ENCODE data around the genes ZBTB2 and CNKSR3.

- RAMPAGE, total RNA: no peak
Measured at GRCh38 chr6:151160823-151161849, 78.6 kb upstream of the AKAP12 start.

GRCh38 chr6:151228995-151229802 lies 10.6 kb upstream of the AKAP12 start:
- RAMPAGE, total RNA: no peak

DNA sequence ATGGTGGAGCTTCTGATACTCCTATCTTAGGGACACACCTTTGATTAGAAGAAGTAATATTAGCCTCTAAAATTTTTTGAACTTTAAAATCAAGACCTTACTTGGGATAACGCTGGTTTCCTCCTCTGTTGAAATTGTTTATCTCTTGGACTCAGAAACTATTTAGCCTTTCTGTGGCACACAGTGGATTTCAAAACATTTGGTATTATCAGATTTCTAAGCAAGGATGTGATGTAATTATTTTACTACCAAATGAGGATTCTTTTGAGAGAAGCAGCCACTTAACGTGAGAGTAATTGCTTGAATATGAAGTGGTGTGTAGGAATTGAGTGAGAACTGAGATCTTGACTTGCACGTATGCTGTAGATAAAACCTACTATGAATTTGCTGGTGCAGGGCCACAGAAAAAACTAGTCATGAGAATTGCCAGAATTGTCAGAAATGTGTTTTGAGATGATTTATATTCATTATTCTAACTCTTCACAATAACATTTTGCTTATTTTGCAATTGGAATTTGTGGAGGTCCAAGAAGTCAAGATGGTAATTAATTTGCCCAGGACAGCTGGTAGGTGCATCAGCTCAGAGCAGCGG lies 53.3 kb downstream of the AKAP12 start:
- RAMPAGE, total RNA: no peak

- RAMPAGE, total RNA: no peak
Measured at GRCh38 chr6:151325157-151326232, 65.9 kb downstream of the ZBTB2 start.

DNA sequence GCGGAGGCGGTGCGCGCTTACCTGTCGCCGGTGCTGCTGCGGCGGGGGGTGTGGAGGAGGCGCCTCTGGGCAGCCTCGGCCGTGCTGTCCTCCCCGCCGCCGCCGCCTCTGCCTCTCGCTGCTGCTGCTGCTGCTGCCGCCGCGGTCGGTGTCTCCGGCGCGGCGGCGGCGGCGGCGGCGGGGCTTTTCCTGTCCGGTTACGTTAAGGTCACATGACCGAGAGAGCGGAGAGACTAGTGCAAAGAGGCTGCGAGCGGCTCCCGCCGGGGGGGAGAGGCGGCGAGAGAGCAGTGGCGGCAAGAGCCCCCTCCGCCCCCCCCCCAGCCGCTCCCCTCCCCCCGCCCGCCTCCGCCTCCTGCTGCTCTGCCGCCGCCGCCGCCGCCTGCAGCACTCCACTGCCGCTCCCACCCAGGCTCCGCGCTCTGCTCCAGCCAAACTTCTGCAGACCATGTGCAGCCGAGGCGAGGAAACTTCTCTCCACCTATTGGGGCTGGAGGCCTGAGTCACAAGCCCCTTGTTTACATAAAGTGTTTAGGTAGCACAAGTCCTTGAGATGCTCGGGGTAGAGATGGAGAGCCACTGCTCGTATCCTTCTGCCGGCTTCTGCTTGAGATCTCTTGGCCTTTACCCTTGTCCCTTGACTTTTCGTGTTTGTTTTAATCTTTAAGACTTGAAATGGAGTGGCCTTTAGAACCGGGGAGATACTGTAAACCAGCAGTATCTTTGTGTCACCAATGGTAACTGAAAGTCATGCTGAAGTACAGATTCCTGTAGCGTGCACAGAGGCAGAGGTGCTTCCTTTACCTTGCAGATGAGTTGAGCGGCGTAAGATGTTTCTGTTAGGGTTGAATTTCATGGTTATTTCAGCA lies at the start of gene ZBTB2:
ZBTB2 (minus strand) TSS at position 161 of the 869 bp plus-strand sequence.
- RAMPAGE, total RNA: no peak

- RAMPAGE, total RNA: no peak
Measured at GRCh38 chr6:151490777-151491460, 2.9 kb upstream of the CCDC170 start.

DNA sequence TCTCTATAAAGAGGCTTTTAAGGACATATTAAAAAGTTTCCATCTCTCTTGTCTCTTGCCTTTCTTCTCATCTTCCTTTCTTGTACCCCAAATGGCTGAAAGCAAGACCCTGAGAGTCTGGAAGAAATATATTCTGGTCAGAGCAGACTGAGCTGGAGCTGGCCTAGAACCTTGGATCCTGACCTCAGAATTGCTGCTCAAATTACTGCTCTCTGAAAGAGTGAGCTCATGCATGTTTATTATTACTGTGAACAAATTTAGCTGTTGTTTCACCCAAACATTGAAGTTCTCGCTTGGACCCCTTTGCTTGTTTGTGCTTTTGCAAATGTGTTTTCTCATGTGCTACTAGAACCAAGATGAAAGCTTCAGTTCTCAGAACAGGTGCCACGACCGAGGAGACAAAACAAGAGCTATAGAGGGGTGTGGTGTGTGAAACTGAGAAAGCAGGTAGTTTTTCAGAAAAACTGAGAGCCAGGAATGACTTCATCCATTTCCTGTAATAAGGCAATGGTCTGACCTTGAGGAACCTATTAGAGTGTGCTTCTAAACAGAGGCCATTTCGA lies 50.0 kb upstream of the ESR1 start:
- RAMPAGE, total RNA: no peak

GRCh38 chr6:152313489-152314691 lies 323.3 kb downstream of the SYNE1 start:
- RAMPAGE, total RNA: no peak

GRCh38 chr6:152566367-152566703 lies 70.8 kb downstream of the SYNE1 start:
- RAMPAGE, total RNA: no peak

DNA sequence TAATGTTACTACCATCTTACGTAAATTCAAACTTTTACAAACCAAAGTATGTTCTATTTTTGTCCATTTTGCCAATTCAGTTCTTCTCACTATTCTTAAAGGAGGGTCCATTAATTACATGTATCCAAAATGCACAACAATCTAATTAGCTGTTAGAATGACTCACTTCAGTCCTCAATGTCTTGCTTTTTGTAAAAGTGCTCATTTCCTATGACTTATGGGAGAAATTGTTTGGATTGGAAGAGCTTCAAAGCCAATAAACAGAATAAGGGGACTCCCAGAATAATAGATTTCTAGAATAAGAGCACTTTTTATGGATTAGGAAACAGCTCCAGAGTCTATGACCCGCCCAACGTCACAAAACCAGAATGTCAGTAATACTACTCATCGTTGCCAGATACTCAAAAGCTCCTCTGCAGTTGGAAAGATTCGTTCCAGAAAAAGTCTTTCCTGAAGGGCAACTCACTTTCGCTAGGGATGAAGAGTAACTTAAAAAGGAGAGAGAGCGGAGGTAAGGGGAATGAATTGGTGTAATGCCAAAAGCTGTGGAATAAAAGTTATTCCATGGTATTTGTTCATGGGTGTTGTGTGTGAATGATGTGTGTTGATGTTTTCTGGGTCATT lies 64.8 kb downstream of the SYNE1 start:
- RAMPAGE, total RNA: no peak

DNA sequence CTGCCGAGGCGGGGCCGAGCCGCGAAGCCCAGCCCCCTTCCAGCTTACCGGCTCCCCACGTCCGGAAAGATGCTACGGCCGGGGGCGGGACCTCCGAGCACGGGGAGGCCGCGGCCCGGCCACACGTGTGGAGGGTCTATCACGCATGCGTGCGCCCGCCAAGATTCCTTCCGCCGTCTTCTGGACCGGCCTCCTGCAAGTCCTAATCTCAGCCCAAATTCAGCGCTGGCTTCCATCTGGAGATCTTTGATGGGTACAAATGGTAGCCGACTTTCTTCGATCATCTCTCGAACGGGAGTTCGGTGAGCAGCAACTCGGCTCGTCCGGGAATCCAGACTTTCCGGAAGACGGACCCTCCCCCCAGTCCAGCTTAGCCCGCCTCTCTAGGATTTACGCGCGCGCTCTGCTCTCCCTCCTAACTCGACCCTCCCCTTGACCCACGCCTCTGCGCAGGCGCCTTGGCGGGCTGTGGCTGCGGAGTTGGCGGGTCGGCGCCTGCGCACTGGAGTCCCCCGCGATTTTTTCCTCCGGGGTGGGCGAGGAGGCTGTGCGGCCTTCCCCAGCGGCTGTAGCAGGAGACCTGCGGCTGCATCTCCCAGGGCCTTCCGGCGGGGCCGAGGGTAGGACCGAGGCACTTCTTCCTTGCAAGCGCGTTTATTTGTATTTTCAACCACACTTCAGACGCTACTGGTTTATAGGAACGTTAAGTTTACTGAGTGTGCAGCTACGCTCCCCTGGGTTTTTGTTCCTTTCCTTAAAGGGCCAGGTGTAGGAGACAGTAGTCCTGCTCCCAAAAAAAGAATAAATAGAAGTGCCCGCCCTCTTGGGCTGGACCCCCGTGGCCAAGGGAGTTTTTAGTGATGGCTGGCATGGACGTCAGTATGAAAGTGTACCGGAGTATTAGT lies 597 bp upstream of the FBXO5 start:
- RAMPAGE, total RNA: no peak

GRCh38 chr6:154243765-154244959 lies 112.4 kb downstream of the IPCEF1 start:
- RAMPAGE, total RNA: no peak

DNA sequence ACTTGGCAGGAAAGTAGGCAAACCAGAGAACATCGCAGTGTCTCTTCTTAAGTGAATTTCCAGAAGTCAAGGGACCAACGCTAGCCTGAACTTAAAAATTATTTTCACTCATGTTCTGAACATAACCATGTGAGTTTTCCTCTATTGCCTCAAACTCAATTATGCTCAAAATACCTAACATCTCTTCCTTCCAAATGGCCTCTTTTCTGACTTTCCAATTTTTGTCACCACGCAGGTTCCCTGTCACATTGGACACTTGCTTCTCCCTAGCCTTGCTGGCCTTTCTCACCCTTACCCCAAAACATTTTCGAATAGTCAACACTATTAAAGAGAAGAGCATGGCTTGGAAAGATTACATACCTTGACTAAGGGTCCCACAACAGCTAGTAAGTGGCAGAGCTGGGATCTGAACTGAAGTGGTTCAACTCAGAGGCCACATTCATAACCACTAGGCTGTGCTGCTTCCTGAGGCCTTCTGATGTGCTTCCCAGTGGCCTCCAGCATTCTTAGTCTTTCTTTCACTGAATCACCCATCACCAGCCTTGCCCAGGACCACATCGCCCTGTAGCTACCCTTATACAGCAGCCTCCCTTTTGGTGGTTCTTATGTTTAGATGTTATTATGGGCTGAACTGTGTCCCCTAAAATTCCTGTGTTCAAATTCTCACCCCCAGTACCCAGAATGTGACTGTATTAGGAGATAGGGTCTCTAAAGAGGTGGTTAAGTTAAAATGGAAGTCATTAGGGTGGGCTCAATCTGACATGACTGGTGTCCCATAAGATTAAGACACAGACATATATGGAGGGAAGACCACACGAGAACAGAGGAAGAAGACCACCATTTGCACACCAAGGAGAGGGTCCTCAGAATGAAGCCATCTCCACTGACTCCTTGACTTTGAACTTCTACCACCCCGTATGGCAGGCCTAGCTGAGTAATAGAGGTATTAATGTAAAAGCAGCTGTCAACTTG lies 60.6 kb upstream of the IPCEF1 start:
- RAMPAGE, total RNA: no peak

GRCh38 chr6:154460358-154460919 lies 50.0 kb downstream of the CNKSR3 start:
- RAMPAGE, total RNA: no peak

- RAMPAGE, total RNA: no peak
Measured at GRCh38 chr6:154510486-154510975, at the start of gene CNKSR3. CNKSR3 (minus strand) TSS chr6:154510685.

- RAMPAGE, total RNA: no peak
Measured at GRCh38 chr6:154526852-154527497, 16.5 kb upstream of the CNKSR3 start.

GRCh38 chr6:154733573-154734807 lies 774 bp downstream of the SCAF8 start:
- RAMPAGE, total RNA: no peak

DNA sequence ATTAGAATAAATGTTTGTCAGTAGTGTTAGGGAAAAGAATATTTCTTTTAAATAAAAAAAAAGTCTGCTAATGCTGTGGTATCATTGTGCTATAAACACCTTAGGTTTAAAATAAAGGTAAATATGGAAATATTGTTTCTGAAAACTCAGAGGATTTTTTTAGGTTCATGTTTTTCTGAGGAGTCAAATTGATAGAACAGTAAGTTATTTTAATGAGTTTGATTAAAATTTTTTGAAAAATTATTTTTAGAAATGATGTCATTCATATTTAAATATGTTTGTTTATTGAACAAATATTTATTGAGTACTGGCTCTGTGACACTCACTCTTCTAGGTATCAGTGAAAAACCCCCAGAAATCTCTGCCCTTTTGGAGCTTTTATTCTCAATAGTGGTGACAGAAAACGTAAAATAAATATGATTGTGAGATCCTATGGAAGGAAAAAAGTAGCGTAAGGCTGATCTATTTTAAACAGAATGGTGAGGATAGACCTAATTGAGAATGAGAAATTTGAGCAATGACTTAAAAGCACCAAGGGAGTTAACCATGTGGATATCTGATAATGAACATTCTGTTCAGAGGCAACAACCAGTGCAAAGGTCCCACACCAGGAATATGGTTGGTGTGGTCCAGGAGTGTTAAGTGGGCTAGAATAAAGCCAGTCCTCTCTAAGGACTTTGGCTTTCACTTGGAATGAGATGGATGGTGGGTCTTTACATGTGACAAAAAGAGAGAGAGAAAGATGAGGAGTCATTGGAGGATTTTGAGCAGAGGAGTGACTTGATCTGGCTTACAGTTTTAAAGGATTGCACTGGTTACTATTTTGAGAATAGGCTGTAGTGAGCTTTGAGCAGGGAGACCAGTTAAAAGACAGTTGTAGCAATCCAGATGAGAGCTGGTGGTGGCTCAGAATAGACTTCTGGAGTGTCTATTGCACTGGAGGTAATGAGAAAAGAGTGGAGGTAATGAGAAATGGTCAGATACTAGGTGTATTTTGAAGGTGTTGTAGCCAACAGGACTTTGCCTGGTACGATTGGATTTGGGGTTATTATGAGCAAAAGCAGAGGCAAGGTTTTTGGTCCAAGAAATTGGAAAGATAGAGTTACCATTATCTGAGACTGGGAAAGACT lies 89.7 kb downstream of the SCAF8 start:
- RAMPAGE, total RNA: no peak

- RAMPAGE, total RNA: no peak
Measured at GRCh38 chr6:154889261-154889877, 105.7 kb upstream of the TIAM2 start.

- RAMPAGE, total RNA: no peak
Measured at GRCh38 chr6:155418033-155418544, 37.5 kb downstream of the NOX3 start.